Foreskin keratinocyte (primary cell): ENCODE measurements around a stretch of chr11.

DNA sequence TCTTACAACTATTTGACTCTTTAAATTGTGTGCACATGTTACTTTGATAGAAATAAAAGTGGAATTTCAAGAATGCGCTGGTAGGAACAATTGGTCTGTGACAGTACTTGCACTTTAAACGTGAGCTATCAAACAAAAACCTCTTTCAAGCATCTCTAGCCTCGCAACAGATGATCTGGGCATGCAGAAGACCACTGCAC lies 97.2 kb downstream of the COMMD9 start:
- RAMPAGE, total RNA, result no peak

- RAMPAGE, total RNA, result no peak
Observed at GRCh38 chr11:36449958-36450572, 60.0 kb downstream of the TRAF6 start.

DNA sequence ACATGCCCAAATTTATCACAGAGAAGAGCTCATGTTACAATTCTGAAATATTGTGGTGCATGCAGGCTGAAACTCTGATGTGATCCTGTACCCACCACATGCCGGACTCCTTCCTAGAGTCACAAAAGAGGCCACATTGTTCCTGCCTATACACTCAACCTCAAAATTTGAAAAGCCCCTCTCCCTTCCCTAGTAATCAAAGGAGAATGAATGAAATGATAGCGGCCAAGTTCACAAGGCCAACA lies 1.3 kb downstream of the TRAF6 start:
- RAMPAGE, total RNA, result no peak

- RAMPAGE, total RNA, result no peak
Observed at GRCh38 chr11:36532821-36533507, 22.9 kb upstream of the TRAF6 start.

- RAMPAGE, total RNA, result no peak
Observed at GRCh38 chr11:36540851-36541451, 26.9 kb upstream of the RAG1 start.

- RAMPAGE, total RNA, result no peak
Observed at GRCh38 chr11:40293593-40294558, 1165.6 kb downstream of the LRRC4C start.

GRCh38 chr11:40716246-40717045 lies 743.0 kb downstream of the LRRC4C start:
- RAMPAGE, total RNA, result no peak

DNA sequence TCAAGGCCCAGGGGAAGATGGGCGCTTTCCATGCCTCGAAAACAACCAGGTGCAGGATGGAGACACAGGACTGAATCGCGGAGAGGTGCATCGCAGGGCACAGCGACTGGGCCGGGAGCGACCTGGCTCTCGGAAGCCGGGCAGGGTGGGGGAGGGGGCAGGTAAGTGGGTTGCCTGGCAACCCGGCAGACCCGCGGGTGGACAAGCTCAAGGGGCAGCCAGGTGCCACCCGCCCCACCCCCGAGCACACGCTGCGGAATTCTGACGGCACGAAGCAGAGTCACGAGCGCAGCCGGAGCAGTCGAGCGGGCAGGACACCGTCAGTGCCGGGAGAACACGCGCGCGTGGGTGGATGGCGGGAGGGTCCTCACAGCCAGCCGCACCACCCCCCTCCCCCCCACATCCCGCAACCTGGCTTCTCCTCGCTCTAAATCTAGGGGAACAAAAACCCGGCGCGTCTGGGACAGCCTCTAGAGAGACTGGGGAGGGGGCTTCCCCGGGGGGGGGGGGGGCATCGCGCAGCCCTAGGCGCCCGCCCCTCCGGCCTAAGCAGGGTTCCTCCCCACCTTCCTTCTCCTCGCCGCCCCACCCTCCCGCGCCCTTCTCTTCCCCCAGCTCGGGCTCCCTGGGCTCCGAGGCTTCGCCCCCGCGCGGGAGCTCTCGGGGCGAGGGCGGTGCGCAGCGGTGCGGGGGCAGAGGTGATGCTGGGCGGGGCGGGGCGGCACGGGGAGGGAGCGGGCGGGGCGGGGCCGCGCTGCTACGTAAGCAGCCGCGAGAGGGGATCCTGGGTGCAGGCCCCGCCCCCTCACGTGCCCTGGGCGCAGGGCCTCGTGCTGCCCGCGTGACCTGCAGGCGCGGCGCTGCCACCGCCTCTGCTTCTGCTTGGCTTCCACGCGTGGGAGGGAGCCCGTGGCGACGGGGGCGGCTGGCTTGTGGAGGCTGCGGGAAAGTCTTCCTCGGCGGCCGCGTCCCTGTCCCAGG lies 133.0 kb upstream of the HSD17B12 start:
- RAMPAGE, total RNA, result no peak

GRCh38 chr11:43697357-43698270 lies 17.1 kb downstream of the HSD17B12 start:
- RAMPAGE, total RNA, result no peak

DNA sequence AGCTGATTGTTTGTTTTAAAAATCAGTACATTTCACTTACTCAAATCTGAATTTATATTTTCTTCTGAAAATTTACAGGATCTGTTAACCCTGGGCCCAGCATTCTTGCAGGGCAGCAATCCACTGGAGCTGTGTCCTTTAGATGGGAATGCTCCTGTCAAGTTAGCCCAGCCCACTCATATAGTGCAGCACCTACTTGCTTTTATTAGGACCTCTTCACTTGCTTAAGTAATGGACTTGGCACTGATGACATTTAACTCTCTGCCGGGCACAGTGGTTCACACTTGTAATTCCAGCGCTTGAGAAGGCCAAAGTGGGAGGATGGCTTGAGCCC lies 89.6 kb downstream of the HSD17B12 start:
- RAMPAGE, total RNA, result no peak

DNA sequence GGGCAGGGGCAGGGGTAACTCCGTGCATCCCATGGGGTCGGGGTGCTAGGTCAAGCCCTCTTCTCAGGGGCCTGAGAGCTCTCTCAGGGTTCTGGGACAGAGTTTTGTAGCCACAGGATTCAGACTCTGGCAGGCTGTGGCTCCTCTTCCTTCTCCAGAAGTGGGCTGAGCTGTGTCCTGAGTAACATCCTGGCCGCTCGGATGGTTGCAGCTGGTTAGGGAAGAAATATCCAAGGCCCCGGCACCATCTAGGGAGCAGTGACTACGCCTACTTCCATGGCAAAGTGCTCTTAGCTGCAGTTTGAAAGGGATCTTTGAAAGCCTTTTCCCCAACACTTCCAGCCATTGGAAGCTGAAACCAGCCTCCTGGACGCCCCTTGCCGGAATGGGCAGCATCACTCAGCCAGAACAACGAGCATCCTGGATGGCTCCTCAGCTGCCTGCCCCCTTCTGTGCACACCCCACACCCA lies 50.9 kb downstream of the C11orf96 start:
- RAMPAGE, total RNA, result no peak

GRCh38 chr11:44316843-44317311 lies 6.9 kb upstream of the ALX4 start:
- RAMPAGE, total RNA, result no peak

GRCh38 chr11:44567566-44568360 lies 2.3 kb downstream of the CD82 start:
- RAMPAGE, total RNA, result no peak

DNA sequence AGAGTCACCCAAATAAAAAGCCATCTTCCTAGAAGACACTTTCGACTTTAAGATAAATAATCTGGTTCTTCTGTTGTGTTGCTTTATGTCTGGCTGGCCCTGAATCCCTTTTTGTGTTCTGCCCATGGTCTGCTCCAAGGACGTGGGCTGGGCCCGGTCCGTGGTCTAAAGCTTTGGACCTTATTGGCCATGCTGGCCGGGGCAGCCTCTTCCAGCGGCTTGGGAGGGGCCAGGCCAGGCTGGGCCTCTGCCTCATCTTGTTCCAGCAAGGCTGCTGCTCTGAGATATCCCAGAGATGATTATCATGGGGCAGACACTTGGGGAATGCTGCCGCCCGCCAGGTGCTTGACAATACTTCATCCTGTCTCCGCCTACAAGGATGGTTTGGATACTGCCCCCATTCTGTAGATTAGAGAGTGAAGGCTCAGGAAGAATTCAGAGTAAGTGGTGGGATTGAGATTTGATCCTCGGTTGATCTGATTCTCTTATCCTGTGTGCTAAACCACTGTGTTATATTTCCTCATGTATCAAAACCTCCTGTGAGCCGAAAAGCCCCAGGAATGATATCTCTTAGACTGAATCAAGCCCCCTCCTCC lies 5.3 kb downstream of the TSPAN18 start:
- RAMPAGE, total RNA, result no peak

DNA sequence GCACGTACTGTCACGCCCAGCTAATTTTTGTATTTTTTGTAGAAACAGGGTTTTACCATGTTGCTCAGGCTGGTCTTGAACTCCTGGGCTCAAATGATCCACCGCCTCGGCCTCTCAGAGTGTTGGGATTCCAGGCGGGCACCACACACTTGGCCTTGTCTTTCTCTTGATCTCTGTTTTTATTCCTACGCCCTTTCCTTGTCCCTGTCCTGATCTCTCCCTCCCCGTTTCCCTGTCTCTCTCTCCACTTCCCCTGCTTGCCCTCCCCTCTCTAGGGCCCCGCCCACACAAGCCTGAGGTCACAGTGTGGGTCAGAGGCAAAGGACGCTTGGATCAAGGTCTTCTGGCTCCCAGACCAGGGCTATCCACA lies 38.5 kb downstream of the TP53I11 start:
- RAMPAGE, total RNA, result no peak

DNA sequence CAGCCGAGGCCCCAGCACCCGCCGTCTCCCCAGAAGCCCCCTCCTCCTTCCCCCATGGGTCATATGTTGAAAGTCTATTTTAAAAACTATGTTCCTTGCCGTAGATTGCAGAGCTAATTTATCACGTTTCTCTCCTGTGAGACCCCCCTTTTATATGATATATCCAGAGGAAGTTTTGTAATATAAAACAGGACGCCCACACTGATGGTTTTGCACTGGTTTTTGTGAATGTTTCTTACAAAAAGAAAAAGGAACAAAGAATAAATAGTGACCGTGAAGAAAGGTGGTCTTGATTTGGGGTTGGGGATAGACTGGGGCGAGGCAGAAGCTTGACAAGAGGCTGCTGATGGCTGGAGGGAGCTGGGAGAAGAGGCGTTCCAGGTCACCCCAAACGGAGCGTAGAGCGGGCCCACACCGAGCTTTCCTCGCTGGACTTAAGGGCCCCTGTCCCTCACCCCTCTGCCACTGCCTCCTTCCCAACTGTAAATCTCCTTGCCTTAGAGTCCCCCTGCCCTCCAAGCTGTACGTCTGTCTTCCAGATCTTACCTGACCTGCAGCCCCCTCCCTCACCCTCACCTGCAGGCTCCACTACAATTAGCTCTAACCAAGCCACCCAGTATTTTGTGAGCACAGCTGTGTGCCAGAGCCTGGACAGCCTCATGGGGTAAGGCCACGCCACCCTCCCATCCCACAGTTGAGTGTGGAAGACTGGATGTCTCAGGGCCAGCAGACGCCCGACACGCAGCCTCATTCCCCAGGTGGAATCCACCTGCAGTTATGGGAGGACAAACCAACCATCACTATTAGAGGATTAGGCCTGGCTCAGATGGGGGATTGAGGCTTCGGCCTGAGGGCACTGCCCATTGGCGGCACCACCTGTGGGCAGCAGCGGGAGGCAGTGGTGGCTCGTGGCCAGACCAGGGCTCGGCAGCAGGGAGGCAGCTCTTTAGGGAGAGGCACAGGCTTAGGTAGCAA lies 18.2 kb downstream of the TP53I11 start:
- RAMPAGE, total RNA, result no peak

DNA sequence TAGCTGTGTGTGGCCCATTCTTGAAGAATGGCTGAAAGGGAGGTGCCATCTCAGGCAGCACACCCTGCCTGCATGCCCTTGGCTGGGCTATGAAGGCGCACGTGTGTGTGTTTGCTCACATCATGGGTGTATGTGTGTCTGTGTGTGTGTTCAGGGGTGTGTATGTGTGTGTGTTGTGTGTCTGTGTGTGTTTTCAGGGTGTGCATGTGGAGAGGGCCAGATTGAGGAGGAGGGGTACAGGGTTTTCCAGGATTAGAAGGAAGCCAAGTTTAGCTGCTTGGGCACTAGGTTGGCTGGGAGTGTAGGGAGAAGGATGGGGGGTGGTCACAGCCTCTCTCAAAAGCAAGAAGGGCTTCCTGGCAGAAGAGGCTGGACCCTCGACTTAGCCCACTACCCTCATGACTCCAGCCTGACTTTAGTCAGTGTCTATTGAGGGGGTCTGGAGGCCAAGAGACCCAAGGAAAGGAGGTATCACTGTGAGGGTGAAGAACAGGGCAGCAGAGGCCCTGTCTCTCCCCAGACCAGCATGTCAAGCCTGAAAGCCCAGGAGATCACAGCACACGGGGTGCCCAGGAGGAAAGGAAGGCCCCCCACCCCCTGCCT lies 16.4 kb downstream of the TP53I11 start:
- RAMPAGE, total RNA, result no peak

DNA sequence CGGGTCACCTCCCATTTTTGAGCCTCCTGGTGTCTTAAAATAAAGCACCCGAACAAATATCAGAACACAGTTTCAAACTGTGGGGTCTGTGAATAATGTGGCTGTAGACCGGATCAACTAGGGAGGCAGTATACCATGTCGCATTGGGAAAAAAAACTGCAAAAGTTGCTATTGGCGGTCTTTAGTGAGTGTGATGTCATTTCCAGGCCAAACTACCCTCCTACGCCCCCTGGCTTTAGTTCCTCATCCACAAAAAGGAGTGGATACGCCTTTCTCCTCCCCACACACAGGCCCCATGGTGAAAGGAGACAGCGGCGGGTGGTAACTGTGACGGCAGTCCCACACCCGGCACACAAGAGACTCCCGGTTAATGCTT lies 11.1 kb downstream of the TP53I11 start:
- RAMPAGE, total RNA, result no peak

GRCh38 chr11:44945061-44945524 lies 5.6 kb downstream of the TP53I11 start:
- RAMPAGE, total RNA, result no peak

GRCh38 chr11:45049183-45049547 lies 97.3 kb upstream of the PRDM11 start:
- RAMPAGE, total RNA, result no peak